ENCODE data around the genes LTBR and GAPDH.

DNA sequence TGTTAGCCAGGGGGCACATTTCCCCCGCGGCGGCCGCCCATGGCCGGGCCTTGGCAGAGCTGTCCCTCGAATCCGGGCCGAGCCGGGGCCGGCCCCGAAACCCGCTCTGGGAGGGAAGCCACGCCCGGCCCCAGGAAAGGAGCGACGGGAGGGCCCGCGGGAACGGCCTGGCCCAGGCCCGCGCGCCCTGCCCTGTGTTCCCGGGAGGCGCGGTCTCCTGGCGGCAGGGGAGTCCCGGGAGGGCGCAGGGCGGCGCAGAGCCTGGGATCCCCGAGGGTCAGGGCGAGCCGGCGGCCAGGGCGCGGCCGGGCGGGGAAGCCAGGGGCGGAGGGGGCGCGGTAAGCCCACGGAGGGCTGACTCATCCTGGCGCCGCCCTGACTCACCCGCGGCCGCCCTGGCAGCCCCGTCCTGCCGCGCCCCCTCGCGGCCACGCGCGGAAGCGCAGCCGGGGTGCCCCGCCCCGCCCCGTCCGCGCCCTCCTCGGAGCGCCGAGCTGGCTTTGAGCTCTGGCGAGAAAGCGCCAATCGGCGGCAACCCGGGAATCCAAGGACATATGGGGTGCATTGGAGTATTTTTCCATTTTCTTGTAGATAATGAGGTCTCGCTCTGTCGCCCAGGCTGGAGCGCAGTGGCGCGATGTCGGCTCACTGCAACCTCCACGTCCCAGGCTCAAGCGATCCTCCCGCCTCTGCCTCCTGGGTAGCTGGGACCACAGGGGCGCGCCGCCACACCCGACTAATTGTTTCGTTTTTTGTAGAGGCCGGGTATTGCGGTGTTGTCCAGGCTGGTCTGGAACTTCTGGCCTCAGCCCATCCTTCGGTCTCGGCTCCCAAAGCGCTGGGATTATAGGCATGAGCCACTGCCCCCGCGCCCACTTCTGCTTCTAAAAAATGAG lies 31.8 kb upstream of the PLEKHG6 start:
- PRO-cap: unidirectional peak, minus-strand start at position 397 of the sequence

DNA sequence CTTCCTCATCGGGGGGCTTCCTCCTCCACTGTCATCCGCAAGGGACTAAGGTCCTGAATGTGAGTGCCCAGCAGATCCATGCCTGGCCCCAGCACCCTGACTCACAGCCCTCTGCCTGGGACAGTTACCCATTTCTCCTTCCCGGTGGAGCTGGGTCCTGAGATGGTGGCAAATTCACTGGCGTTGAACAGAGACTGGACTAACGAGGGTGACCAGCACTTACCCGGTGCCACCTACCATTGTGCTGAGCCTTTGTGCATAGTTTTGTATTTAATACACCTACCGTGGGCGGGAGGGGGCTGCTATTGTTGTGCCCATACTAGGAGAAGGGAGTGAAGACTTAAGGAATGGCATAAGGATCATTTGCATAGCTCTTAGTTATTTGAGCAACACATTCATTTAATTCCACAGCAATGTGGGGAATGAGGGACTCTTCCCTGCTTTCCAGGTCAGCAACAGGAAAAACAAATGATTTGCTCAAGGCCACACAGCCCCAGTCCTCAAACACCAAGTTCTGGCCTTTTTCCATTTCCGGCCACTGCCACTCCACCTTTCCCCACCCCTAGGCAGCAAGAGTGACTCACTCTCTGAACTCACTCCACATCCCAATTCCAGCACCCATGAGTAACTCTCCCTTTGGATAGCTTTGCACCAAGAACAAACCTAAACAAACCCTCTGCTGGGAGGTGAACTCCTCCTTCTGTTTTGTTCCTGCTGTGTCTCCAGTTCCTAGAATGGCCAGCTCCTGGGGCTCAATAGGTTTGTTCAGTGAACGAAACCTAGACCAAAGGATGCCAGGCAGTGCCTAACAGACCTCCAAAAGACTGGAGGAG lies 30.6 kb upstream of the PLEKHG6 start:
- PRO-cap: no peak

DNA sequence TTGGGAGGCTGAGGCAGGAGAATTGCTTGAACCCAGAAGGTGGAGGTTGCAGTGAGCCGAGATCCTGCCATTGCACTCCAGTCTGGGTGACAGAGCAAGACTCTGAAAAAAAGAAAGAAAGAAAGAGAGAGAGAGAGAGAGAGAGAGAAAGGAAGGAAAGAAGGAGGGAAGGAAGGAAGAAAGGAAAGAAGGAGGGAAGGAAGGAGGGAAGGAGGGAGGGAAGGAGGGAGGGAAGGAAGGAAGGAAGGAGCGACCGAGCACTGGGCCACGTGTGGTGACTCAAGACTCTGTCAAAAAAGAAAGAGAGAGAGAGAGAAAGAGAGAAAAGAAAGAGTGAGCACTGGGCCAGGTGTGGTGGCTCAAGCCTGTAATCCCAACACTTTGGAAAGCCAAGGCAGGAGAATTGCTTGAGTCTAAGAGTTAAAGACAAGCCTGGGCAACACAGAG lies 16.4 kb upstream of the PLEKHG6 start:
- PRO-cap: no peak

GRCh38 chr12:6317507-6318124 lies 7.1 kb downstream of the PLEKHG6 start:
- PRO-cap: no peak

GRCh38 chr12:6320299-6320689 lies 9.8 kb downstream of the PLEKHG6 start:
- PRO-cap: no peak

- PRO-cap: no peak
These were observed 10.9 kb downstream of the TNFRSF1A start for GRCh38 chr12:6330983-6331351.

GRCh38 chr12:6383643-6384478 lies at the start of gene LTBR:
LTBR (plus strand) TSS chr12:6384162.
- PRO-cap: bidirectional peak, plus-strand start at chr12:6384099, minus-strand start at chr12:6383990

- PRO-cap: no peak
These were observed 4.4 kb downstream of the LTBR start for GRCh38 chr12:6388222-6388881.

- PRO-cap: no peak
These were observed 8.5 kb downstream of the LTBR start for GRCh38 chr12:6392487-6392911.

DNA sequence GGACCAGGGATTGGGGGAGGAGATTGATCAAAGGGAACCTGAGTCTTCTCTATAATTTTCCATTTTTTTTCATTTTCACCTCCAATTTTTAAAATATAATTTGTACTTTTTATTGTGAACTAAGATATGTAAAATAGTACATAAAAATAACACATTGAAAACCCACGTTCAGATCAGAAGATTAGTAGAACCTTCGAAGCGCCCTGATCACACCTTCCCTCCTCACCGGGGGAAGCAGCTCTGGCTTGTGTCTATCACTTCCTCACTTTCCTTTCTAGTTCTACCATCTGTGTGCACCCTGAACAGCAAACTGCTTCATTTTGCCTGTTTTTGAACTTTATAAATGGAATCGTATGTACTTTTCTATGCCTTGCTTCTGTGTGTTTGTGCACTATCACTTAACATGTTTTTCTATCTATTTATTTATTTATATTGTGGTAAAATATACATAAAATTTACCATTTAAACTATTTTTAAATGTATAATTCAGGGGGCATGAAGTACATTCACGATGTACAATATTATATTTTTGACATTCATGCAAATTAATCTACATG lies 11.7 kb upstream of the CD27 start:
- PRO-cap: unidirectional peak, plus-strand start at position 265 of the sequence; unidirectional peak, minus-strand start at position 312 of the sequence

- PRO-cap: no peak
These were observed 20.1 kb upstream of the GAPDH start for GRCh38 chr12:6514053-6514721.

DNA sequence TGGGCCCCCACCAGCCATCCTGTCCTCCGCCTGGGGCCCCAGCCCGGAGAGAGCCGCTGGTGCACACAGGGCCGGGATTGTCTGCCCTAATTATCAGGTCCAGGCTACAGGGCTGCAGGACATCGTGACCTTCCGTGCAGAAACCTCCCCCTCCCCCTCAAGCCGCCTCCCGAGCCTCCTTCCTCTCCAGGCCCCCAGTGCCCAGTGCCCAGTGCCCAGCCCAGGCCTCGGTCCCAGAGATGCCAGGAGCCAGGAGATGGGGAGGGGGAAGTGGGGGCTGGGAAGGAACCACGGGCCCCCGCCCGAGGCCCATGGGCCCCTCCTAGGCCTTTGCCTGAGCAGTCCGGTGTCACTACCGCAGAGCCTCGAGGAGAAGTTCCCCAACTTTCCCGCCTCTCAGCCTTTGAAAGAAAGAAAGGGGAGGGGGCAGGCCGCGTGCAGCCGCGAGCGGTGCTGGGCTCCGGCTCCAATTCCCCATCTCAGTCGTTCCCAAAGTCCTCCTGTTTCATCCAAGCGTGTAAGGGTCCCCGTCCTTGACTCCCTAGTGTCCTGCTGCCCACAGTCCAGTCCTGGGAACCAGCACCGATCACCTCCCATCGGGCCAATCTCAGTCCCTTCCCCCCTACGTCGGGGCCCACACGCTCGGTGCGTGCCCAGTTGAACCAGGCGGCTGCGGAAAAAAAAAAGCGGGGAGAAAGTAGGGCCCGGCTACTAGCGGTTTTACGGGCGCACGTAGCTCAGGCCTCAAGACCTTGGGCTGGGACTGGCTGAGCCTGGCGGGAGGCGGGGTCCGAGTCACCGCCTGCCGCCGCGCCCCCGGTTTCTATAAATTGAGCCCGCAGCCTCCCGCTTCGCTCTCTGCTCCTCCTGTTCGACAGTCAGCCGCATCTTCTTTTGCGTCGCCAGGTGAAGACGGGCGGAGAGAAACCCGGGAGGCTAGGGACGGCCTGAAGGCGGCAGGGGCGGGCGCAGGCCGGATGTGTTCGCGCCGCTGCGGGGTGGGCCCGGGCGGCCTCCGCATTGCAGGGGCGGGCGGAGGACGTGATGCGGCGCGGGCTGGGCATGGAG lies at the start of gene GAPDH:
TSS of gene GAPDH (plus strand) at position 854 of the 1,068 bp plus-strand sequence.
- PRO-cap: bidirectional peak, plus-strand start at position 406 of the sequence, minus-strand start at position 332 of the sequence; bidirectional peak, plus-strand start at position 854 of the sequence, minus-strand start at position 659 of the sequence

GRCh38 chr12:6538851-6539331 lies 4.6 kb downstream of the GAPDH start:
- PRO-cap: no peak

- PRO-cap: unidirectional peak, plus-strand start at chr12:6549088
These were observed 7.0 kb downstream of the IFFO1 start for GRCh38 chr12:6548385-6549641.

DNA sequence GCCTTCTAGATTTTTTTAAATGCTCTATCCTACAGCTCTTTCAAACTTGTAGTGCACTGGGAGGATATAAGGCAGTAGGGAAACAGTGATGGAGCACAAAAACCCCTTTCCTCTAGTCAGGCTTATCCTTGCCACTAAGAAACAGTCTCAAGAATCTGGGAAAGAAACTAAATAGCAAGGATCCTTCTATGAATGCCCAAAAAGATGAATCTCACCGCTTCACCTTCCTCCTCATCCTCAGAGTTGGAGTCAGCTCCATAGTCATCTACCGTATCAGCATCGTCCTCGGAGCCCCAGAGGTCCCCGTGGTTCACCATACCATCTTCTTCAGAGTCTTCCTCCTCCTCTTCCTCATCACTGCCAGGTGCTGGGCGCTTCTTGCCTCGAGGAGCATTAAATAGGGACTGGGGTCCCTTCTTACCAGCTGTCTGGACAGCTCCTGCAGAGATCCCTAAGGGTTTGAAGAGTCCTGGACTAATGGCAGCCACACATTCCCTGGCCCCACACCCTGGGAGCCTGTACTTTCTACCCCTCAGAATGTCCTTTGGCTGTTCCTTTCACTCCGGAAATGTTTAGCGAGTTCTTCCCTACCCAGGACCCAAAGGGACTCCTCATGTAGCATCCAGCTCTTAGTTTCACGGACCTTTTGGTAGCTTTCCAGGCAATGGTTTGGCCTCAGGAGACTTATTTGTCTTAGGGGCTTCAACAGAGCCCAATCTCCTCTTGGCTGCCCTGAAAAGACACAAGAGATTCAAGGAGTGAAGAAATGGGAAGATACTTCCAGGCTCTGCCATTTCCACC lies 2.0 kb downstream of the NOP2 start:
- PRO-cap: no peak

DNA sequence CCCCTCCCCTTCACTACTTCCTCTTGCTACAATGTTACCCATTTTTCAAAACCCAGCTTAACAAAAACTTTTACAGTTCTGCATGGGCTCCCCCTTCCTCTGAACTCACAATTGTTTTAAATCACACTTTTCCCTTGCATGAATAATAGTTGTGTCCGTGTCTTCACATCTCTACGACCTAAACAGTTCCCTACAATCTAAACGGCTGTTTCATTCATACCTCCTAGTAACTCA lies 705 bp downstream of the NOP2 start:
- PRO-cap: no peak

DNA sequence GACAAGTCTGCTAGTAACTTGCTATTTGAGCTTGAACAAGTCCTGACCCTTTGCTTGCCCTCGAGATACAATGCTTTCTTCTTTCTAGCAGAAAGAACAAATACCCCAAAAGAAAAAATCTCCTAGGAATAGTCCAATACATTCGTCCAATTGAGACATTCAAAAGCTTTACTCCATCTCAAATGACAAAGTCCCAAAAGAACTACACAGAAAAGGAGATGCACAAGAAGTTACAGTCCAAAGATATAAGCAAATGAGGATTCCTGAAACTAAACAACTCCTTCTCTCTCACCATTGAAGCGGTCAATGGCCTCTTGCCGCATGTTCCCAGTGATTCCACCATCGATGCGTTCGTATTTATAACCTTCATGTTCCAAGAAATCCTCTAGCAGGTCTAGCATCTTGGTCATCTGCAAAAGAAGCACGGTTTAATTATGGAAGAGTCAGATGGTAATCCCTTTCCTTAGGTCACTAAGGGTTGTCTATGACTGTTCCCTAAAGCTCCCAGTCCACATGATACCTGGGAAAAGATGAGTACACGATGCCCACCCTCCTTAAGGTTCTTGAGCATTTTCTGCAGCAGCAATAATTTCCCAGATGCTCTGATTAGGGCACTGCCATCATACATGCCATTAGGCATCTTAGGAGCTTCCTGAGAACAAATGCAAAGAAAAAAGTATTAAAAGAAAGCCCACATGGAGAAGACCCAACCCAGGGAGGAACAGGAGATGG lies 15.8 kb downstream of the CHD4 start:
- PRO-cap: no peak

GRCh38 chr12:6595807-6596506 lies 11.2 kb downstream of the CHD4 start:
- PRO-cap: no peak

DNA sequence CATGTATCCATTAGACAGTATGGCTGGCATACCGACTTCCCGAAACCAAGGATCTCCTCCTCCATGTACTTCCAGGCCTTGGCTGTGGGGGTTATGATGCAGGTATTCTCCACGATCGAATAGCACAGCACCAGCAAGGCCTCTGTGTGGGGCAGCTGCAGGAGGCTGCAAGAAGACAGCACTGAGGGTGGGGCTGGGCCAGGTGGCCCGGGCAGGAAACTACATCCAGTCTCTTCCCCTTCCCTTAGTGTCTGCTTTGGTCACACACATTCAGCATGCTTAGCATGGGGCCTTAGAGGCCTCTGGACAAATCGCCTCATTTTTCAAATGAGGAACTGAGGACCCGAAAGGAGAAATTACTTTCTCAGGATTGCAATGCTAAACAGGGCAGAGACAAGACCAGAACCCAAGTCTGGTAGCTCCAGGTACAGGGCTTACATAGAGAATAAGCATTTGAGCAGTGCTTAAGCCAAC lies 3.7 kb downstream of the ACRBP start:
- PRO-cap: no peak

DNA sequence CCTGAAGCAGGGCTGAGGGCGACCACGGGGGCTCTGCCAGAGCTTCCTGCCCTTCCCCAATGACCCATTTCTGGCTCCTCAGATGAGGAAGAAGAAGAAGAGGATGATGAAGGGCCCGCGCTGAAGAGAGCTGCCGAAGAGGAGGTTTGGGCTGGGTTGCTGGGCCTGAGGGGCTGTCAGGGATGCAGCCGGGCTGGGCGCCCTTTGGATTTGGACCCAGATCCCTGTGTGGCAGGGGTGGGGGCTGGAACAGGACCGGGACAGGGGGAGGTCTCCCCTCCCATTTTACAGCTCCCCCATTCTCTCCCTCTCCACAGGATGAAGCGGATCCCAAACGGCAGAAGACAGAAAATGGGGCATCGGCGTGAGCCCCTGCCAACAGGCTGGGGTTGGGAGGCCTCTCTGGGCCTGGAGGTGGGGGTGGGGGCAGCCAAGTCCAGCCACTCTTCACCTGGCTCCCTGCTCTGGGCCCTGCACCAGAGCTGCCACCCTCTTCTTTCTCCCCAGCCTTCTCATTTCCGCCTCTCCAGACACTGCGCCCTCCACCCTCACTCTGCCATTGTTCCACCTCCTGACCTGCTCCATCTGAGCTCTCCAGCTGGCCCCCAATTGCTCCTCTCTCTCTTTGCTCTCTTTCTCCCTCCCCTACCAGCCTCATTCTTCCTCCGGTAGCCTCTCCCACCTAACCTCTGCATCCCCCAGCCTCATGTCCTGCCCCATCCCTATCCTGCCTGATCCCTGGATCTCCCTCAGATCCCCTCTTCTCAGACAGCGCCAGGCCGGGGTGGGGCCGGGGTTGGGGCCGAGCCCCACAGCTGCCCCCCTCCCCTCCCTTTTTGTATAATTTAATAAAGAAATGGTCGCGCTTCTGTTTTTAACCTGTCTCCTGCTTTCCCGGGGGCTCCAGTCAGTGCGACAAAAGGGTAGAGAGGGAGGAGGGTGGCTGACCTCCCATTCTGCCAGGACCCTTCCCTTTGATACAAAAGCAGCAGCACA lies 1.9 kb upstream of the LAG3 start:
- PRO-cap: no peak